Renal cortical epithelial cell (primary cell): ENCODE measurements around a stretch of chr17.

GRCh38 chr17:1352490-1352856 lies 47.5 kb downstream of the YWHAE start:
- RRBS: no CpG with 5 or more reads among the region's 18 CpGs

DNA sequence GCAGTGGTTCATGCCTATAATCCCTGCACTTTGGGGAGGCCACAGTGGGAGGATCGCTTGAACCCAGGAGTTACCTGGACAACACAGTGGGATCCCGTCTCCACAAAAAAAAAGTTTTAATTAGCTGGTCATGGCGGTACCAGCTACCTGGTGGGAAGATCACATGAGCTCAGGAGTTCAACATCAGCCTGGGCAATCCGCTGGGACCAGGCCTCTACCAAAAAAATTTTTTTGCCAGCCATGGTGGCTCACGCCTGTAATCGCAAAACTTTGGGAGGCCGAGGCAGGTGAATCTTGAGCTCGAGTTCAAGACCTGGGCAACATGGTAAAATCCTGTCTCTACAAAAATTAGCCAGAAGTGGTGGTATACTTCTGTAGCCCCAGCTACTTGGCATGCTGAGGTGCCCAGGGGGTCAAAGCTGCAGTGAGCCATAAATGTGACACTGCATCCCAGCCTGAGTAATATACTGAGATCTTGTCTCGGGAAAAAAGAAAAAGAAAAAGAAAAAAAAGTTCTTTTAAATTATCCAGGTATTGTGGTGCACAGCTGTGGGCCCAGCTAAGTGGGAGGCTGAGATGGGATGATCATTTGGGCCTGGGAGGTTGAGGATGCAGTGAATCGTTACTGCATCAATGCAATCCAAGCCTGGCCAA lies 8.2 kb downstream of the YWHAE start:
- RRBS: no CpG with 5 or more reads among the region's 10 CpGs

GRCh38 chr17:1460134-1460749 lies 4.2 kb upstream of the CRK start:
- RRBS: no CpG with 5 or more reads among the region's 11 CpGs

DNA sequence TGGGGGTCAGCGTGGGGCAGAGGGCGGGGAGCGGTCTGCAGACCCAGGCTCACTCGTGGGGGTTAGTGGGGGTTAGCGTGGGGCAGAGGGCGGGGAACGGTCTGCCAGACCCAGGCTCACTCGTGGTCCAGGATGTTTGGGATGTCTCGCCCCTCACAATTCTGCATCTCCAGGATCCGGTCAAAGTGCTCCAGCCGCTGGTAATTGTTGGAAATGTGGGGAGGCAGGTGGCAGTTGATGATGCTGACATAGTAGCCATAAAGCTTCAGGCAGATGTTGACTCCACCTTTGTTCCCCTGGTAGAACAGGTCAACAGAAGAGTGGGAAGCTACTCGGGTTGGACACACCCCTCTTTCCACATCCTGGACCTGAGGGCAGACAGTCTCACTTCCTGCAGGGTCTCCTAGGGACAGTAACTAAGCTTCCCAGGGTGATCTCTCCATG lies 7.3 kb downstream of the INPP5K start:
- RRBS: no CpG with 5 or more reads among the region's 12 CpGs

DNA sequence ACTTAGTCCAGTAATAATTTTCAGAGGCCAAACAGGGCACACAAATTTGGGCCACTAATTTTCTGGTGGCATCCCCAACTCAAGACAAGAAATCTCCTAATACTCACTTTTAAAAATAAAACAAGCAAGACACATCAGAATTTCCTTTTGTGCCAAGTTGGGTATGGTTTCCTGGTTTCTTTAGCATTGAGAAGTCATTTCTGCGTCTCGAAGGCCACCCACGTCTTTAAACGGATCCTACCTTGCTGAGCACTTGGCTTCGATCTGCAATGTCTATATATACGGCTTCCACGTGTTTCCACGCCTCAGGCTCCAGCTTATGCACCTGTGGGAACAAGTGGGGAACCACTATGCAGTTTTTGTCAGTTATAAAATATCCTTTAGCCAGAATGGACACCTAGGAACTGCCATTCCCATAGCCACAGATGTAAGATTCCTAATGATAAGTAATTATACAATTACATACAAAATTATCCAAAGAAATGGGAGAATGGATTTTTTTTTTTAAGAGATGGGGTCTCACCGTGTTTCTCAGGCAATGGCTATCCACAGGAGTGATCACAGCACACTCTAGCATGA lies 22.3 kb upstream of the INPP5K start:
- RRBS: no CpG with 5 or more reads among the region's 9 CpGs

GRCh38 chr17:1556604-1557376 lies 5.8 kb downstream of the PITPNA start:
- RRBS: no CpG with 5 or more reads among the region's 11 CpGs

DNA sequence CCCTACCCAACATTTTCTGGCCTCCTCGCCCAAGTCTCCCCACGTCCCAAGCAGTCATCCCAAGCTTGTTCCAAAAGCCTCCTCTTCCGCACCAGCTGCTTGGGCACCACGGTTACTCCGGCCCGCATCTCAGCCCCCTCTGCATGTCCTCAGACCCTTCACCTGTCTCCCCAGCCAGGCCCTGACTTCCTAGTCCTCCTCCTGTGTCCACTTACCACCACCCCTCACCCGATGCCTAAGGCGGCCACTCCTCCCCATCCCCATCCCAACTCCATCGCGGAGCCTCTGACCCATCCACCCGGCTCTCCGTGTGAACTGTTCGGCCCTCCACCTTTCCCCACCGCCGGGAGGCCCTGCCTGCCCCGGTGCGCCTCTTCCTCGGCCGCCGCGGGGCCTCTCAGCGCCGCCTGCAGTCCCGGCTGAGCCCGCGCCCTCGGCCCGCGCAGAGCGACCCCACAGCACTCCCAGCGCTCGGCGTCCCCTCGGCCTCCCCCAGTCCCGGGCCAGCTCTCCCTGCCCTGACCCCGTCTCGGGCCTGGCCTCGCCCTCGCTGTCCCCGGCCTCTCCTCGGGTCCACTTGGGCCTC lies 908 bp downstream of the PITPNA start:
- RRBS: 1% methylated on average over 26 of the region's 41 CpGs

- RRBS: no CpG with 5 or more reads among the region's 11 CpGs
These were observed 4.4 kb upstream of the RILP start for GRCh38 chr17:1654076-1654531.

DNA sequence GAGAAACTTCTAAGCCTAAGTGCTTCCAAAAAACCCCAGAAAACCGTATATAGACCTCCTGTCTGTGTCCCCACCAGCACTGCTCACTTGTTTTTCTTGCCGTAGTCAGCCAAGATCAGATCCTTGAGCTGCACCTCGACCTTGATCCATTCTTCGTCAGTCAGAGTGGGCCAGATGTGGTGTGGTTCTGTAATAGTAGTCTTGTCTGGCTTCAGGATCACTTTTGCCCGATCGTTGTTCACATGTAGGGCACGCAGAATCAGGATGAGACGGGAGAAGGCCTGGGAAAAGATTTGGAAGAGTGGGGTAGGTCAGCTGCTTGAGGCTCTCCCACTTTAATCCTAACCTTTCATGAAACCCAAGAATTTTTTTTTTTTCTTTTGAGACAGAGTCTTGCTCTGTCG lies 5.6 kb upstream of the RILP start:
- RRBS: no CpG with 5 or more reads among the region's 9 CpGs

GRCh38 chr17:1669877-1670501 lies 14.7 kb downstream of the PRPF8 start:
- RRBS: no CpG with 5 or more reads among the region's 2 CpGs

DNA sequence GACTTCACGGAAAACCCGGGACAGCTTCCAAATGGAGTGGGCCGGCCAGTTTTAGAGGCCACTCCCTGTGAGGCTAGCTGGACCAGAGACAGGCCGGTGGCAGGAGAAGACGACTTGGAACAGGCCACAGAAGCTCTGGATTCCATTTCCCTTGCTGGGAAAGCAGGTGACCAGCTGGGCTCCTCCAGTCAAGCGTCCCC lies 2.2 kb downstream of the WDR81 start:
- RRBS: 60% methylated on average over 1 of the region's 6 CpGs

DNA sequence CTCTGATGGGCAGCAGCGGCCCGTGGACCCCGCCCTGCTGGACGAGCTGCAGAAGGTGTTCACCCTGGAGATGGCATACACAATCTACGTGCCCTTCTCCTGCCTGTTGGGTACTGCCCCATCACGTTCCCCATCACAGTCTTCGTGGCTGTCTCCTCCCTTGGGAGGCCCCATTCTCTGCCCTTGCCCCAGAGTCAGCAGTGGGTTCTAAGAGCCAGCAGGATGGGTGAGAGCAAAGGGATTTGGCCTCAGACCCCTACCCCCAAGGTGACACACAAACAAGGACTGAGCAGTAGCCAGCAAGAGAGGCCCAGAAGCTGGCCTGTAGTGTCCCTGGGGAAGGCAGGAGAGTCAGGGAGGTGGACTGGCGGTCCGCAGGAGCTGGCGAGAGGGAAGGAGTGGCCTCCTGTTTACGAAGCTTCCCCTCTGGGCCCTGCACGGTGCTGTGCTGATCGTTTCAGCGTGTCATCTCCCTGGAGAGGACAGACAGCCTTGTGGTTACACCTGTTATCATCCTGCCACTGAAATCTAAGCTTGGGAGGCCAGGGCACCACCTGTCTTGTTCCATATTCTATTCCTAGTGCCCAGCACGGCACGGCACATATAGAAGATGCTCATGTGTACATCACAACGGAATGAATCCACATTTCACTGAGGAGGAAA lies 8.3 kb downstream of the WDR81 start:
- RRBS: no CpG with 5 or more reads among the region's 17 CpGs

- RRBS: 8% methylated on average over 1 of the region's 21 CpGs
These were observed 7.0 kb upstream of the SERPINF2 start for GRCh38 chr17:1735546-1736230.

DNA sequence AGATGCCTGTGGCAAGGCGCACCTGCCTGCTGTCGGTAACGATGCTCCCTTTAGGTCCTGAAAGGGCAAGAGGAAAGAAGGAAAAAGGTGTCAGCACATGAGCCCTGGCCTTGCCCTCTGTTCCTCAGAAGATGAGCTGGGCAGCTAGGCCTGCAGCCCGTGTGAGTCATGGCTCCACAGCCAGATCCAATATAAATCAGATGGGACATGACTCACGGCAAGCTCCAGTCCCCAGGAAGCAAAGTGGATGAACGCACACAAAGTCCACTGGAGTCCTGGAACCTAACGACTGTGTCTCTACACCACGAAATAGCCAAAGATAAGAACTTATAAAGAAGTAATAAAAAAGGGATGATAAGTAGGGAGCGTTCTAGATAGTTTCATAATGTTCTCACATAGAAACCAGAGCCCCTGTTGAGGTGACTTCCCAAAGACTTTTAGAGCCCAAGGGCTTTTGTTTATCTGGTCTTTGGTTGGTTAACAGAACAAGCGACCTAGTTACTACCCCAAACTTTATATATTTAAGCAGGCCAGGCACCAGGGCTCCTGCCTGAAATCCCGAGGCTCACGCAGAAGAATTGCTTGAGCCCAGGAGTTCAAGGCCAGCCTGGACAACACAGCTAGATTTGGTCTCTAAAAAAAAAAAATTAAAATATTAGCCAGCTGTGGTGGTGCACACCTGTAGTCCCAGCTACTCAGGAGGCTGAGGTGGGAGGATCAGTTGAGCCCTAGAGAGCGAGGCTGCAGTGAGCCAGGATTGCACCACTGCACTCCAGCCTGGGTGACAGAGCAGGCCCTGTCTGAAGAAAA lies 25.9 kb downstream of the SERPINF1 start:
- RRBS: no CpG with 5 or more reads among the region's 13 CpGs

- RRBS: 6% methylated on average over 5 of the region's 39 CpGs
These were observed 93.0 kb downstream of the RTN4RL1 start for GRCh38 chr17:1931897-1932785.

DNA sequence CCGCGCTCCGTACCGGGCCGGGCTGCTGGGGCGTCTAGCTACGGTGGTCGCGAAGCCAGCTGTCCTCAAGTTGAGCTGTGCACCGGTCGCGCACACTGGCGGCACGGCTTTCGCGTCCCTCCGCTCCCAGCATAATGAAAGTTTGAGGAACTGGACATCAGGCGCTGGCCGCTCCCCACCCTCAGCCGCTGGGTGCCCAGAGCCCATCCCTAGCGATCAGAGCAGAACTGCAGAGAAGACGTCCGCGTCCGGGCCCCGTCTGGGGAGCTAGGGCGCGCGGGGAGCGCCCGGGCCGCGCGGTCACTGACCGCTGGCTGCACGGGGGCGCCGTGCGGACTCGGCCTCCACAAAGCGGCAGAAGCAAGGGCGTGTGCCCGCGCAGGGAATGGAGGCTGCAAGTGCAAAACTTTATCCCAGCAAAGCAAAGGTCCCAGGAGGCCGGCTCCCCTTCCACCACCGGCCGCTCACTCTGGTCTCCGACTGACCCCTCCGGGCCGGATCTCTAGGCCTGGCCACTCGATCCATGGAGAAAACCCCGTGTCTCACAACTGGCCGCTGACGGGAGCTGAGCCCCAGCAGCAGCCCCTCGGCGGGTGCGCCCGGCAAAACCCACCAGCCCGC lies 899 bp downstream of the RTN4RL1 start:
- RRBS: 6% methylated on average over 13 of the region's 59 CpGs

DNA sequence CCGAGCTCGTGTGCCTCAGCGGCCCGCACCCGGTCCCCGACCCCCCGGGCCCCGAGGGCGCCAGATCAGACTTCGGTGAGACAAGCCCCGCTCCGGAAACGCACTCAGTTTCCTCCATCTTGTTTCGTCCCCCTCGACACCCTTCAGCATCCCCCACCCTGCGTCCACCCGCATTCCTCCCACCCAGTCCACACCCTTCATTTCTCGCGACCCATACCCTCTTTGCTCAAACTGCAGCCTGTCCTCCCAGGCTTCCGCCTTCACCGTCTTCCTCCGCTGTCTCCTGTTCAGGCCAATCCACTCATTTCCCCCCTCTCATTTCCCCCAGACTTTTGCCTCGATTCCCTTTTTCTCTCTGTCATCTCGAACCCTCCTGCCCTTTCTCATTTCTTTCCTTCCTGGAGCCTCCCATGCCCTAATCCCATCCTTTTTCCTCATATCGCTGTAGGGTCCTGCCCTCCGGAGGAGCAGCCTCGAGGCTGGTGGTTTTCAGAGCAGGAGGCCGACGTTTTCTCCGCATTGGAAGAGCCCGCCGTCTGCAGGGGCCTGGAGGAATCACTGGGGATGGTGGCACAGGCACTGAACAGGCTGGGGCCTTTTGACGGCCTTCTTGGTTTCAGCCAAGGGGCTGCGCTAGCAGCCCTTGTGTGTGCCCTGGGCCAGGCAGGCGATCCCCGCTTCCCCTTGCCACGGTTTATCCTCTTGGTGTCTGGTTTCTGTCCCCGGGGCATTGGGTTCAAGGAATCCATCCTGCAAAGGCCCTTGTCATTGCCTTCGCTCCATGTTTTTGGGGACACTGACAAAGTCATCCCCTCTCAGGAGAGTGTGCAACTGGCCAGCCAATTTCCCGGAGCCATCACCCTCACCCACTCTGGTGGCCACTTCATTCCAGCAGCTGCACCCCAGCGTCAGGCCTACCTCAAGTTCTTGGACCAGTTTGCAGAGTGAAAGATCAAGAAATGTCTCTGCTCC lies 621 bp downstream of the OVCA2 start:
- RRBS: 1% methylated on average over 11 of the region's 41 CpGs

- RRBS: no CpG with 5 or more reads among the region's 13 CpGs
These were observed 40.2 kb downstream of the HIC1 start for GRCh38 chr17:2094941-2095638.

DNA sequence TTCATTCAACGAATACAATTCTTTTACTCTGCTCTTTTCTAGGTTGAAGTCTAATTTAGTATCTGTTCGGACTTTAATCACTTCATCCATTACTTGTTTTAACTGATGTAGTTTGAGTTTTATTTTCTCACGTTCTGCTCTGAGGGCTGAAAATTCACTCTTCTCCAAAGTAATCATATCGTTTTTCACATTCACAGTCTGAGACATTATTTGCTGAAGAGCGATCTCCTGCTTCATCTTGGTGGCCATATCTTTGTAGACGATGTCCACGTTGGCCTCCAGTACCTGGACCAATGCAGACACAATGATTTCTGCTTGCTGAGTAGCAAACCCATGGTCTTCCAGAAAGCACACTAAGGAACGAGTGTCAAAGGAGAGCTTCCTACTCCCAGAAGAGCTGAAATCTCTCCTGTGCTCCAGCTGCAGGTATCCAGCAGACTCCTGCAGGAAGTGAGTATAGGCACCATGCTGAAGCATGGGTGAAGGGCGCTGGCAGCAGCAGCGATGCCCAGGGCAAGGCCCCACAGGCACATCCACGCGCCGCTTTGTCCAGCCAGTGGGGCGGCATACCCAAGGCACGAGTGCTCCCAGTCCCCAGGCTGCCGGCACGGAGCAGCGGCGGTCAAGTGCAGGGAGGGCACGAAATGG lies 72.9 kb downstream of the HIC1 start:
- RRBS: no CpG with 5 or more reads among the region's 20 CpGs

DNA sequence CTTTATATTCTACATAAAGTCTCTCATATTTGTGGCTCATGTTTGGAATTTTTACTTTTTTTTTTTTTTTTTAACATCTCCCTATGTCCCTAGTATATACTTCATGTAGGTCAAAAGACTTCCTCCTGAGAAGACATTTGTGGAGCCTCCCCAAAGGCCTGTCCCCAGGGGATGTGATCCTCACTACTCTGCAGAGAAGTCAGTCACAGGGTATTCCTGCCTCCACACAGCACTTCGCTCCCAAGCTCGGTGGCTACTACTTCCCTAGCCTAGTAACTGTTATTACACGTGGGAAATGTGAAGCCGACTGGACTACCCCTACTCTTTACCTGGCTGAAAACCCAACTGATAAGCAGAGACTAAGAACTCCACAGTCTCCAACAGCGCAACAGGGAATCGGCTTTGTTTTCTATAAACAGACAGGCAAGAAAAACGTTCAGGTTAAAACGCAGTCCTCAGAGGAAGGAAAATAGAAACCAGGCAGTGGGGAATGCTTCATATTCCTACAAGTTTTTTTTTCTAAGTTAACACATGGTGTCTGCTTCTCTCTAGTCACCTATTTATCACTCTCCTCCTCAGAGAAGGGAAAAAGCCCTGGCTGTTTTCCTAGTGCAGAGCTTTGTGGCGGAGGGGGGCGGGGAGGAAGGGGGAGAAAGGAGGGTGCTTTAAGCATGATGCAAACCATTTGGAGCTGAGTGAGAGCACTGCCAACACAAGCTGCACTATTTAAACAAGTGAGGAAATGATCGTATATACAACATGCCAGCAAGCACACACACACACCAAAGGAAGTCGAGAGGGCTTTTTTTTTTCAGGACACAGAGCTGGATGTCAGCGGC lies 117.0 kb downstream of the HIC1 start:
- RRBS: no CpG with 5 or more reads among the region's 13 CpGs